Cerebral cortex (tissue), 2 donors: ENCODE data around the gene AP1G1.

- PRO-cap, 2 experiments, result no peak in any of the 2 experiments
These were observed 17.8 kb downstream of the IL34 start for GRCh38 chr16:70664101-70664612.

- PRO-cap, 2 experiments, result no peak in any of the 2 experiments
These were observed 18.3 kb downstream of the IL34 start for GRCh38 chr16:70664613-70665149.

- PRO-cap, 2 experiments, result no peak in any of the 2 experiments
These were observed 5.9 kb downstream of the MTSS2 start for GRCh38 chr16:70679720-70680667.

- PRO-cap, 2 experiments, result peak in 1 of 2 experiments; most common minus-strand start chr16:70703695 (in 1)
These were observed 17.4 kb upstream of the MTSS2 start for GRCh38 chr16:70703023-70703976.

GRCh38 chr16:70737439-70738383 is 51.9 kb upstream of the MTSS2 start:
- PRO-cap, 2 experiments, result no peak in any of the 2 experiments

DNA sequence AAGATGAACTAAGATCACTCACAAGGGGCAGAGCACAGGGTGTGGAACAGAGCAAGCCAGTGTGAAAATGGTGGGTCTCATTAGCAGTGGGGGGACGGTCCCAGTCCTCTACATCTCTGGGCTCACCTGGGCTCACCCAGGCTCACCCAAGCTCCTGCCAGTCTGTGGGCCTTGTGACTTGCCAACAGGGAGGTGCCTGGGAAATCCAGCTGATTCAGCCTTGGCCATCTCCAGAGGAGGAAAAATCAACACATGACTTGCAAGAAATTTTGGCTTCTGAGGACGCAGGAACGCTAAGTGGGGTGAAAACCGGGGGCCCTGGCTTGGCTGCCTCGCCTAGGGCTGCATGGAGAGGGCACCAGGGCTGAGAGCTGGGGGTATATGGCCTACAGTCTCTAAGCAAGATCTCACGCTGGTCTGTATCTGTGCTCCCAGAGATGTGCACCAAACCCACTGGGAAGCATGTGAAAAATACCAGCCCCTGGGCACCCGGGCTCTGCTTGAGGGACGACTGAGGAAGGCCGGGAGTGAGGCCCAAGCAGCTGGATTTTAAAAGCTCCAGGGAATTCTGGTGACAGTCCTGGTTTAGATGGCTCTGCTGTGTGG is 47.7 kb downstream of the VAC14 start:
- PRO-cap, 2 experiments, result no peak in any of the 2 experiments

DNA sequence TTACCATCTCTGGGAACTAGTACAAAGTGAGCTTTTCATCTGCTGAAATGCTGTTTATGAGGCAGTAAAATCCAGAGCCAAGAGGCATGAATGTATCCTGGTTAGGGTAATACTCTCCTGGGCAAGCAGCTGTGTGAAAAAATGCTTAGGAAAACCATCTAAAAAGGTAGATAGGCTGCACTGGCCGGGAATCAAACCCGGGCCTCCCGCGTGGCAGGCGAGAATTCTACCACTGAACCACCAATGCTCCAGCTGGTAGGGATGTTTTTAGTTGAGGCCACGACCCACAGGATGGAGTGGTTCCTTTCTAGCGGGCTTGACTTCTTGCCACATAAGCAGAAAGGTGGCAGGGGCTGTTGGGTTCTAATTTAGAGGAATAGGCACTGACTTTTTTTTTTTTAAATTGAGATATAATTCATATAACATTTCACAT is 22.9 kb downstream of the VAC14 start:
- PRO-cap, 2 experiments, result no peak in any of the 2 experiments

GRCh38 chr16:71449061-71450103 is 7.5 kb upstream of the TLE7 start:
- PRO-cap, 2 experiments, result no peak in any of the 2 experiments

DNA sequence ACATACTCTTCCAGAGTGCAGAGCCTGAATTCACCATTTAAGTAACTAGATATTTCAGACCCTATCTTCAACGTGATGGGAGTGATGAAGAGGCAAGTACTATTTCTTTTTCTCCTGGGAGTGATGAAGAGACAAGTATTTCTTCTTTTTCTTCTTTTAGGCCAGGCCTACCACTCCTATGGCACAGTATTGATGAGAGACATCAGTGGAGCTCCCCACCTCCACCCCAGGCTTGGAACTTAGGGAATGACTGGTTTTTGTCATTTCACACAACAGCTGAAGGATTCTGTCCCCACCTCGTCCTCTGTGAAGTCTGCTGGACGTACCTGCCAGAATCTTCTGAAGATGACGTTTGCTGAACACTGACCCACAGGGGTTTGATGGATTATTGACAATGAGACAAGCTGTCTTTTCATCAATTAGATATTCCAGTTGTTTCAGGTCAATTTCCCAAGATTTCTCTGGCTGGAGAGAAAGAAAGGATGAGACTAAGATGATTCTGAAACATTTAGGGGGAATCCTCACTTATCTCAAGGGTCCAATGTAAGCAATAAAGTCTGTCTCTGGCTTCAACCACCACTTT is 4.9 kb downstream of the TAT start:
- PRO-cap, 2 experiments, result no peak in any of the 2 experiments

DNA sequence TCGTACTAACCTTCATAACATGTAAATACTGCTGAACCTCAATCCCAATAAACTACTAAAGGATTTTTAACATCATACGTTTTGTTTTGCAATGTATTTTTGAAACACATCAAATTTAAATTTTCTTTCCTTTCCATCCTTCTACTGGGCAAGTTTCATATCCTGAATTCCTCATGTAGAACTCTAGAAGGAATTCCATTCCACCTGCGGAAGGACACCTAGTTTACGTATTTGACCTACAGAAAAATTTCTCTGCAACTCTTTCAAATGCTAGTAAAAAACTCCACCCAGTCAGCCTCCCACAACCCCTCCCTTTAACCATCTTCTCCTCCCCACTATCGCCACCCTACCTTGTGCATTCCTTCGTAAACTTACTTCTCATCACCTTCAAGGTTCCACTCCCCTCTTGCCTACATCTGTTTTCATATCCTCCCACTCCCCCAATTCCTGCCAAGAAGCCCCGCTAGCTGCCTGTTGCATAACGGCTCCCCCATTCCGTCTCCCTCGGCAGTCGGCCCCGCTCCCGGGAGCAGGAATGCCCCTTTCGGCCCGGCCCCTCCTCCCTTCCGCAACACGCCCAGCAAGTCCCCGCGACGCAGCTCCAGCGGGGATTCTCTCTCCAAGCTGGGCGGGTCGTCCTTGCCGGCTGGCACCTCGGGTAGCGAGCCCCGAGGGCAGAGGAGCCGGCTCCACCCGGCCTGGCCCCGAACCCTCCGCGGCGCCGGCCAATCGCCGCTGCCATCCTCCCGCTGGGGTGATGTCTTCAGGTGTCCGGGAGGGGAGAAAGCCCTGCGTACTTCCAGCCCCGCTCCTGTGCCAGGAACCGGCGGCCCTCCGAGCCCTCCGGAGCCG is 1.7 kb downstream of the PHLPP2 start:
- PRO-cap, 2 experiments, result peak in 1 of 2 experiments; most common plus-strand start position 639 of the sequence (in 1); most common minus-strand start position 501 of the sequence (in 1)

DNA sequence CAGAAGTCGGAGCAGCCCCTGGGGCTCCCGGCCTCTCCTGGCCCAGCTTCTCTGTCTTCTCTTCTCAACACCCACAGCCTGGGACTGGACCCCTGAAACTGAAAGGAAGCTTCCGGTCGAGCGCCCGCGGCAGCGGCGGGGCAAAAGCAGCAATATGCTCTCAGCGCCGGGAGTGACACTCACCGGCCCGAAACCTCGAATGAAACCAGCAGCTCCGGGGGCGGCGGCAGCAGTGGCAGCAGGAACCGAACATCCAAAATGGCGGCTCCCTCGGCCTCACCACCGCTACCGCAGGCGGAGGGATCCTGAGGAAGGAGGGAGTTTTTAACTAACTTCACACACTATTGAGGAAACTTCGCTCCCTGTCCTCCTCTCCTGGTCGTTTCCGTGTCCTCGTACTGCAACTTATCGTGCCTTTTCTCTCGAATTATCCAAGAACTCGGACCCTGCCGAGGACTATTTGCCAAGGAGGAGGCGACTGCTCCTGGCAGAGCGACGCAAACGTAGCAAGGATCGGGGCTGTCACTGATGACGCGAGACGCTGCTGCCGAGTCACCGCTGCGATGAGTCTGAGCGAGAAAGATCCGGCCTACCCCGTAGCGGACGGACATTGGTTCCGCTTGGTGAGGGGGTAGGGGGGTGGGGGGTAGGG is at the start of gene AP1G1:
Gene AP1G1, minus strand, starts transcription at position 255 of the 652 bp plus-strand sequence.
- PRO-cap, 2 experiments, result peak in 2 of 2 experiments; most common minus-strand start position 253 of the sequence (in 2)

DNA sequence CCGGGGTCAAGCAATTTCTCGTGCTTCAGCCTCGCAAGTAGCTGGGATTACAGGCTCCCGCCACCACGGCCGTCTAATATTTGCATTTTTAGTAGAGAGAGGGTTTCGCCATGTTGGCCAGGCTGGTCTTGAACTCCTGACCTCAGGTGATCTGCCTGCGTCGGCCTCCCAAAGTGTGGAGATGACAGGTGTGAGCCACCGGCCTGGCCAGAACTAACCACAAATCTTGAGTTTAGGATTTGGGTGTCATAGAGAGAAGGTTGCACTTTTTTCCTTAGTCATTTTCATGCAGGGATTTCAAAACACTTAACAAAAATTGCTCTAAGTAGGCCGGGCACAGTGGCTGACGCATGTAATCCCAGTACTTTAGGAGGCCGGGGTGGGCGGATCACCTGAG is 1.4 kb upstream of the AP1G1 start:
- PRO-cap, 2 experiments, result no peak in any of the 2 experiments

DNA sequence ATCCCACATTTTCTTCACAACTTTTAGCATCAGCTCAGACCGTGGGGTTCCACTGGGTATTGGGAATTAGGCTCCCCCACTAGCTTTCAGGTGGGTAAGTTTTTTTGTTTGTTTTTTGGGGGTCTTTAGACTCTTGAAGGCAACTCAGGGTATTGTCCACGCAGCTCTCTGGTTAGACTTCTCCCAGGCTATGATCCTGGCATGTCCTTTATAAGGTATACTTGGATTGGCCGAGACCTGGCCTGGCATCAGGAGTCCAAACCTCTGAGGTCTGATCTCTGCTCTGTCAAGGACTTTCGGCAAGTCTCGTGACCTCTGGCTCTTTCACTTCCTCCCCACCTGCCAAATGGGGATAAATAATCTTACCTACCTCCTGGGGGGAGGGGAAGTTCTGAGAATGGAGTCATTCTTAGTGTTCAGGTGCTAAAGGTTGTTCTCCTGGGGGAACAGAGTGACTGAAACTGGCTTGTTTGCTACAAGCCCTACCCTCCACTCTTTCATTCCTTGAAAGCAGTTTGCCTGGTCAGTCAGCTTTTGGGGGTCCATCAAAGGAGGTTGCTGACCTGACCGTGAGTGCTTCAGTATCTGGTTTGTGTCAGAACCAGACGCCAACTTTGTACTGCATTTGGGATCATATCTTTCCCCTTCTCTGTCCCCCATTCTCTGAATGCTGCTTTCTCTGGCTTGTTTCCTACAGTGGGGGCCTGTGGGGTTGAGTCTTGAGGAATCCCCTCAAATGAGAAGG is 7.7 kb downstream of the ATXN1L start:
- PRO-cap, 2 experiments, result no peak in any of the 2 experiments

- PRO-cap, 2 experiments, result no peak in any of the 2 experiments
These were observed 31.6 kb upstream of the PMFBP1 start for GRCh38 chr16:72203318-72204099.

- PRO-cap, 2 experiments, result no peak in any of the 2 experiments
These were observed 263.1 kb downstream of the ZFHX3 start for GRCh38 chr16:72784354-72785652.

- PRO-cap, 2 experiments, result no peak in any of the 2 experiments
These were observed 262.2 kb downstream of the ZFHX3 start for GRCh38 chr16:72785653-72786249.

DNA sequence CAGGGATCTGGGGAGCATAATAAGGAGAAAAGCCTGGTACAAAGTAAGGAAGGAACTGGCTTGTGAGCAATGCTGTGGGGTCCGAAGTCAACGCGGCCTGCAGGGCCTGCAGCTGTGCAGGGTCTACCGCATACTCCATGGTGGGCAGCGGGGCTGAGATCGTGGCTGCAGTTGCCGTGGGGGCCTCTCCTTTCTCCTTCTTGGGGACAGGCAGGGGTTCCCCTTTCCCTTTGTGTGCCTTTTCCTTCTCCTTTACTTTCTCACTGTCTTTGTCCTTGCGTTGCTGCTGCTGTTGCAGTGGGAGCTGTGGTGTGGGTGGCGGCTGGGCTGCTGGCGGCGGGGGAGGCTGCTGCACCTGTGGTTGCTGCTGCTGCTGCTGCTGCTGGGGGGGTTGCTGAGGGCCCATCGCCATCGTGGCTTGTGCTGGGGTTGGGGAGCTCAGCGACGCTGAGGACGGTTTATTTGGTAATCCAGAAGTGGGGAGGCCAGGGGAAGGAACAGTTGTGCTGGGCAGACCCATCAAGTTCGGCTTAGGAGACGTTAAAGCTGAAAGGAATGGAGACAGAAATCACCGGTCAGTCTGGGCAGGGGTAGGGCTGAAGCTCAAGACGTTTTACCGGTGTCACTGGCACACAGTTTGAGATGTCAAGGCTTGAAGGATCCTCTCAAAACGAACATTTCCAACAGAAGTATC is 259.5 kb downstream of the ZFHX3 start:
- PRO-cap, 2 experiments, result no peak in any of the 2 experiments

DNA sequence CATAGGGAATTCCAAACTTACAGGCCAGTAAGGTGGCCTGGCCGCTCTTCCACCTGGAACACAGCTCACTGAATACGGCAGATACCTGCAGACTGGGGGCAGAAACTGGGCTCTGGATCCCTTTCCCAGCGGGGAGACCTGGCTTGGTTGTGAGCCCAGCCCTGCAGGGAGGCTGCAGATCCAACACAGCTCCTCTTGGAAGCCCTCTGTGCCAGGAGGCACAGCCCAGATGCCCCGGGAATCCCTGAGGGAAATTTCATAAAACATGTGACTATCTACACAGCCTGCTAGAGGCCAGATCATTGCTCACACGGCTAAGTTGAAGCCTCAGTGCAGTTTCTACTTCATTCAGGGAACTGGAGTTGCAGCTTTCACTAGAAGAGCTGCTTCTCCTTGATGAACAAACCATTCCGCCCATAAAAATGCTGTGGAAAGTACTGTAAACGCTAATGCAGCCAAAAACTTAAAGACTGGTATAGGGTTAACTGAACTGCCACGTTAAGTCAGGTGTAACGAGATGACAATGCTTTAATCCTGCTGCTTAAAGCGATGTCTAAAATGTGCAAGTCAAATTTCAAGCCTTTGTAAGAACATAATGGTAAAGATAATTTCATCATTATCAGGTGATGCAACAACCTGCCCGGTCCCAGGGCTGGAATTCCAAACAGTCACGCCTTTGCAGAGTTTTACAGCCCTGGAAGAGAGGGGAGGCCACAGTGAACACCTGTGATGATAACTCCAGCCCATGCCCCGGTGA is 172.6 kb downstream of the ZFHX3 start:
- PRO-cap, 2 experiments, result no peak in any of the 2 experiments

- PRO-cap, 2 experiments, result peak in 1 of 2 experiments; most common minus-strand start chr16:72876388 (in 1)
These were observed 171.7 kb downstream of the ZFHX3 start for GRCh38 chr16:72876215-72876645.

- PRO-cap, 2 experiments, result no peak in any of the 2 experiments
These were observed 153.5 kb downstream of the ZFHX3 start for GRCh38 chr16:72894302-72895021.